Heart (tissue), 3 donors: ENCODE measurements around the gene PTPRG.

DNA sequence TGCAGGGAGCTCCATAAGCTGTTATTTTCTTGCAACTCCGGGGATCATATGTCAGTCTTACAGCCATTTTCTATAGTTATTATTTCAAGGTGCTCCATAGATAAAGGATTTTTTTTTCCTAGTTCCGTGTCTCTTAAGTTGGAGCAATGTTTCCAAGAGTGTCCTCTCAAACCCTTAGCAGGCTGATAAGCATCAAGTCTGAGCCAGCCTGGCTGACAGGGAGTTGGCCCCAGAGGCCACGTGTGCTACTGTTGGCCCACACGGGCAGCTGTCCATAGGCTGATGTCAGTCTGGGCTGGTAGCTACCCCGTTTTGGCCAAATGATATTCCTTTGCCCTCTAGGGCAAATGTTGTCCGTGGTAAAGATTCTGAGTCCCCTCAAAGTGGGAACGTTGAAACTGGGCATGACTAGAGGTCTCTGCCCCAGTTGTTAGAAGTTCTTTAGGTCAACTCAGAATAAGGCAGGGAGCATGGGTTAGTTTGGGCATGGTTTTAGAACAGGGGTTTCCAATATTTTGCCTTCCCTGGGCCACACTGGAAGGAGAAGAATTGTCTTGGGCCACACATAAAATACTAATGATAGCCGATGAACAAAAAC is 99.4 kb downstream of the FLNB start:
- RAMPAGE, long total RNA, 2 experiments: no peak in any of the 2 experiments

DNA sequence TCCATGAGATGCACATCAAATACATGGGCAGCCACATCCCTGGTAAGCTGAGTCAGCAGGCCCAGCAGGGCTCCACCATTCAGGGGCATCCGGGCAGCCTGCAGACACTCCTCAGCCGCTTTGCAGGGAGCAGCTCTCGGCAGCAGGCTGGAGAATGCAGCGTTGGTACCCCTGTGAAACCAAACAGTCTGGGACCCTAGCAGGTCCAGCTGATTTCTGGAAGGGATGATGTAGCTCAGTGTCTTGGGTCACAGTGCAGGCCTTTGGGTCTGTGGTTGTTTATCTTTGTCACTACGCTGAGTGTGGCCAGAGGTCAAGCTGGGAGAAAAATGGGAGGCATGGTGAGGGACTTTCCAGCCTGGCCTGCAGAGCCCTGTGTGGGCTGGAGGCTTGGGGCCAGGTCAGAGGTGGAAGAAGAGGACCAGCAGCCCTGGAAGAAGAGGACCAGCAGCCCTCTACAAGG is 67.2 kb downstream of the DNASE1L3 start:
- RAMPAGE, long total RNA, 2 experiments: no peak in any of the 2 experiments

DNA sequence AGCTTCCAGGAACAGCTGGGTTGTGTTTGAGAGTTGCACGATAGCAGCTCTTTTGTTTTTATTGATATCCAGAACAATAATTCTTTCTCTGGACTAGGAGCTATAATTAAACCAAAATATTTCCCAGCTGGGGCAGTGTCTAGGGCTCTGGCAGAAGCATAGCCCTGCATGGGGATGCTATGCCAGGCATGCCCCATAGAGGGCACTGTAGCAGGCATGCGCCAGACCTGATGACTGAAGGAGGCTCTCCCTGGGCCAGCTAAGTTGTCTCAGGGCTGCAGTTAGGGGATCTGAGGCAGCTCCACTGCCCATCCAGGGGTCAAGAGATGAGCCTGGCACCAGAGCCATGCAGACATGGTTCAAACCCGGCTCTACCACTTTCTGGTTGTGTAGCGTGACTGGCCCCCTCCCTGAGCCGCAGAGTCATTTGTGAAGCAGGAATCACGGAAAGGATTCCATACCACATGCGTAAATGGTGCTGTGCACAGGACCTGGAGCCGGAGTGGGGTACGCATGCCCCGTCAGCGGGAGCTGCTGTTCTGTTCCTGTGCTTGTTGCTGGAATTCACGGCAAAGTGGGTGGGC is 43.3 kb downstream of the DNASE1L3 start:
- RAMPAGE, long total RNA, 2 experiments: no peak in any of the 2 experiments

DNA sequence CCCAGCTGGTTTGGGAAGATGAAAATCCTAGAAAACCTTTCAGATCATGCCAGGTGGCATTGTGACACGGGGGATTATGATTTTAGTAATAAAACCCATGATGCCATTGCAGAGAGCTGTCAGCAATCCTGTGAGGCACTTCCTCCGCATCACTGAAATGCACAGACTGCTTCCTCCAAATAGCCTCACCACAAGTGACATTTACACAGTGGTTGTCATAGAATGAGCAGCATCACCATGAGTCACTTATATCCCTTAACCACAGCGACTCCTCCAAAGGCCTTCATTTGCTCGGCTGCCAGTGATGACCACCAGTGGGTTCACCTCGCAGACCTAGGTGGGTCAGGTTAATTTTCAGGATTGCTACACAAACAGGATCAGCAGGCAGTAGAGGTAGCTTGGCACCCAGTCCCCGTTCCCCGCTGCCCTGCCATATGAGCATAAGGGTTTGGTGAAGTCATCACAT is 22.8 kb downstream of the ABHD6 start:
- RAMPAGE, long total RNA, 2 experiments: no peak in any of the 2 experiments

GRCh38 chr3:58521000-58521537 is 15.9 kb downstream of the ACOX2 start:
- RAMPAGE, long total RNA, 2 experiments: no peak in any of the 2 experiments

DNA sequence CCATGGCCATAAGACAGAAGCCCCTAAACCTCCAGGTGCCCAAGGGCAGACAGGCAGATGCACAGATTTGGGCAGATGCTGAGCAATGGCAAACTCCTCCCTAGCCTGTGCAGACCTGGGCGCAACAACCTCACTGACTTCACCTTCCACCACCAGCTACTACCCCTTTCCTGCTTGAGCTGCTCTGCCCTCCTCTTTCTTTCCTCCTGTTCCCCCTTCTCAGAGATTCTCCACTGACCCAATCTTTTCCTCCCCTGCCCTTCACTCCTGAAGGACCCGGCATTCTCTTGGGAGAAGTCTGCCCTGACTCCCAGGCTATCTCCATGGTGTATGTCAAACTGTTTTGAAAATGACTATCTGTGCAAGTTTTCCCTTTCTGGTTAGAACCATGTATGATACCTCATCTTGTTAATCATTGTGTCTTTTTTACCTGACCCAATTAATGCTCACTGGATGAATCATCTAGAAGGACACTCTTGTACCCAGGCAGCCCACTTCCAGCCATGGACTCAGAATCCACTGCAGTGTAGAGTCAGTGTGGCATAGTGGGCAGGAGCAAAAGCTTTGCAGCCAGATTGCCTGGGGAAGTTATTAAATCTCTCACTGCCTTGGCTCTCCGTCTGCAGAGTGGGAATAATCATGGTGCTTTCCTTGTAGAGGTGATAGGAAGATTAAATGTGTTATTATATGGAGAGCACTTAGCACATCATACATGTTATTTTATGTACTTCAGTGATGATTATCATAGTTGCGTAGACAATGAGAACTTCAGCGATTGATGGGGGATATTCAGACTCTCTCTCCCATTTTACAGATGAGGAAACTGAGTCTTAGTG is 1.2 kb downstream of the FAM3D start:
- RAMPAGE, long total RNA, 2 experiments: no peak in any of the 2 experiments

DNA sequence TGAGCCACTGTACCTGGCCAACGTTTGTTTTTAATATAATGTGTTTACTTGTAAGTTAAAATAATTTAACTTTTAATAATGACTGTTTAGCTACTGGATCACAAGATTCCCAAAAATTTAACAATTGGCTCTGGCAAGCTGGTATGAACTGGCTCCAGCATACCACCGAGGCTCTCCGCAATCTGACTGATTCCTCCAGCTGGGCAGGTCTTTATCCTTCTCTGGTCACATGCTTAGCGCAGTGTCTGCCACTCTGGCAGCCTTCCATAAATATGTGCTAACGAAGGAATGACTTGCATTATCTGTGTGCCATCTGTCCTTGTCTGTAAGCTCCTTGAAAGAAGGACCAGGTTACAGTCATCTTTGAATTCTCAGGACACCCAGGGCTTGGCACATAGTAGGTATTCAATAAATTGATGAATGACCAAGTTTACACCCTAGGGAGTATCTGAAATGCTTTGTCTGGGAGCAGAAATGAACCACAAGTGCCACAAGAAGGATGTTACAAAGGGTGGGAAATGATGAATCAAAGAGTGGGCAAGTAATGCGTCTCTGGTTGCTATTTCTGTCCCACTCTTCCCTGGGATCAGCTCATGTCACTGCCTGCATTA is 16.4 kb upstream of the FAM3D start:
- RAMPAGE, long total RNA, 2 experiments: no peak in any of the 2 experiments

- RAMPAGE, long total RNA, 2 experiments: no peak in any of the 2 experiments
Observed at GRCh38 chr3:58720747-58721058, 54.1 kb upstream of the FAM3D start.

DNA sequence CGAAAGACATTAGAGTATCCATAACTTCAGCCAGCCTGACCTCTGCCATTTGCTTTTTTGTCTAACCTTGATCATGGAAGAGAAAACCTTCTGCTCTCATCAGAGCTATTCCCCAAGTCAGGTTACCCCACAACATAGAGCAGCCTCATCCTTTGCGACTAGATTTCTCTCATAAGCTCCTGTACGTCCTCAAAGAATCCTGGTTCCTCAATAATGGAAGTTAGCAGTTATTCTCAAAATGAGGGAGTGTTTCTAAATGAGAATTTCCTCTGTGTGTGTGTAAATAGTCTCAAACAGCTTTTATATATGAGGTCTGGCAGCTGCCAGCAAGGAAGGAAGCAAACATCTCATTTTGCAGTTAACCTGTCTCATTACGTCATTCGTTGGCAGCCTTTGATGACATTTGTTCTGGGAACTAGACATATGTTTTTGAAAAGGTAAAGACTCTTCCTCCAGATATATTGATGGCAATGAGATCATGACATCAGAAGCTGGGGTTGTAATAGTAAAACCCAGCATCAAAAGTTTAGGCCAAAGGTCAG is 386.2 kb upstream of the CFAP20DC start:
- RAMPAGE, long total RNA, 2 experiments: no peak in any of the 2 experiments

GRCh38 chr3:59452422-59452811 is 402.6 kb upstream of the CFAP20DC start:
- RAMPAGE, long total RNA, 2 experiments: no peak in any of the 2 experiments

GRCh38 chr3:59606994-59607392 is 557.2 kb upstream of the CFAP20DC start:
- RAMPAGE, long total RNA, 2 experiments: no peak in any of the 2 experiments

GRCh38 chr3:59895890-59896290 is 846.1 kb upstream of the CFAP20DC start:
- RAMPAGE, long total RNA, 2 experiments: no peak in any of the 2 experiments

DNA sequence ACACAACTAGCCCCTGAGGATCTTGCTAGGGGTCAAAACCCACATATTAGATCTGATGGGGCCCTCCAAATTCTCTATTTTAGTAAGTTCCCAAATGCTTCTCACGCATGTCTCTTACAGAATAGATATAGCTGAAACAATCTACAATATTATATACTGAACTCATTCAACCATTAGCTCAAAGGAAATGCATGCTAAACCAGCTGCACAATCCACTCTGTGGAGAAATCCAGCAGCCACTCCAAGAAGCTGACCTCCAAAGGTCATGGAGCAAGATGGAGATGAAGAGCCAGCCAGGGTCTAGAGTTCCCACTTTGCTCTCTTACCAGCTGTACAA is 1075.0 kb upstream of the CFAP20DC start:
- RAMPAGE, long total RNA, 2 experiments: no peak in any of the 2 experiments

- RAMPAGE, long total RNA, 2 experiments: no peak in any of the 2 experiments
Observed at GRCh38 chr3:60420870-60421671, 830.2 kb downstream of the FHIT start.

- RAMPAGE, long total RNA, 2 experiments: no peak in any of the 2 experiments
Observed at GRCh38 chr3:60964018-60964545, 287.2 kb downstream of the FHIT start.

DNA sequence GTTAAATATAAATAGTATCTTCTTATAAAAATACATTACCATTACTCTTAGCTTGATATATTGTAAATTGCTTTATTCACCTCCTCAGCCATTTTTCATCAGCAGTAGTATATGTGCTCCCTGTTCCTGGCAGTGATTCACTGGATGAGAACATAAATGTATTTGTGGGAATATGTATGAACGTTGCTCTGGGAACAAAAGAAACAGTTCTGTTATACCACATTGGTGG is 284.3 kb downstream of the FHIT start:
- RAMPAGE, long total RNA, 2 experiments: no peak in any of the 2 experiments

DNA sequence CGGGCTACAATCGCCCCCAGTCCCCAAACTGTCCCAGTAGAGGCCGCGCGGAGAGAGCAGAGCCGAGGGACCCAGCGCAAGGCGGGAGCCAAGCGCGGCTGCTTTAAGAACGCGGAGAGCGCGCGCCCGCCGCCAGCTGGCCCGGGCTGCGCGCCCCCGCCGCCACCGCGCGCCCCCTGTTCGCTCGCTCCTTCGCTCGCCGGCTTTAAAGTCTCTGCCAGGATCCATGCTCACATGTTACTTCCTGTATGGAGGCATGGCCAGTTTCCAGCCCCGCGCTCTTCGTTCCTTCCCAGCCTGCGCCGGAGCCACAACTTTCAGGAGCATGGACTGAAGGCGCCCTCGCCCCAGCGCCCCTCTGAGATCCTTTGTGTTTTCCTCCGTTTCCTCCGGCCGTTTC is at the start of gene PTPRG:
Gene PTPRG, plus strand, starts transcription at position 235 of the 400 bp plus-strand sequence.
- RAMPAGE, long total RNA, 2 experiments: no peak in any of the 2 experiments

GRCh38 chr3:61585943-61586694 is 24.7 kb downstream of the PTPRG start:
- RAMPAGE, long total RNA, 2 experiments: no peak in any of the 2 experiments

- RAMPAGE, long total RNA, 2 experiments: no peak in any of the 2 experiments
Observed at GRCh38 chr3:61805153-61805848, 243.9 kb downstream of the PTPRG start.

DNA sequence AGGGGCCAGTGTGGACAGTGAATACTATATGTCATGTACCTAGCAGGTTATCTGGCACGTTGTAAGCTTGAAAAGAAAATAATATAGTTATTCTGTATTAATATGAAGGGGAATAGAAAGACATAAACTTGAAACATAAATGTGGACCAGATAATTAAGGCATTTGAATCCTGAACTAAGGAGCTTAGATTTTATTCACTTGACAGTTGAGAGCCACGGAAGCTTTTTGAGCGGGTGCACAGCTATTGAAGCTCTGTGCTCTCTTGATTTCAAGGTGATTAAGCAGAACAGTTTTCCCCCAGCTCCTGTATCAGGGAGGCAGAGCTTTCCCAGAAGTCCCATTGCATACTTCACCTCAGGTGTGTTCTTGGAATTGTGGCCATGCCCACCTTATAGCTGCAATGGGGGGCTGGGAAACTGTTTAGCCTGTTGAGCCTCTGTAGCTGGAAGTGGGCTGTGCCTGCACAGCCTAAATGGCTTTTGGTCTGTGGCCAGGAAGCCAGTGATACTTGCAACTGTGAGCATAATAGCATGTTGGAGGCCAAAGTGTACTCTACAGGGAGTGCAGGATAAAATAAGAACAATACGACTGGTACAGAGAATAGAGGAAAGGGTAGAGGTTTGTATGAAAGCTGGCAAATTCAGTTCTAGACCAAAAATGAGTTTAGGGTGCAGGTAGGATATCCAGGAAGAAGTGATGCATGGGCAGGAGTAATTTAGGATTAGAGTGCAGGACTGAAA is 248.4 kb downstream of the PTPRG start:
- RAMPAGE, long total RNA, 2 experiments: no peak in any of the 2 experiments